Measurements from ENCODE around the gene NOS1.

- PRO-cap = no peak
These were observed 129.3 kb upstream of the TBX3 start for GRCh38 chr12:114813138-114813828.

GRCh38 chr12:115004504-115004919 lies 320.5 kb upstream of the TBX3 start:
- PRO-cap = no peak

GRCh38 chr12:115088454-115089065 lies 404.6 kb upstream of the TBX3 start:
- PRO-cap = no peak

DNA sequence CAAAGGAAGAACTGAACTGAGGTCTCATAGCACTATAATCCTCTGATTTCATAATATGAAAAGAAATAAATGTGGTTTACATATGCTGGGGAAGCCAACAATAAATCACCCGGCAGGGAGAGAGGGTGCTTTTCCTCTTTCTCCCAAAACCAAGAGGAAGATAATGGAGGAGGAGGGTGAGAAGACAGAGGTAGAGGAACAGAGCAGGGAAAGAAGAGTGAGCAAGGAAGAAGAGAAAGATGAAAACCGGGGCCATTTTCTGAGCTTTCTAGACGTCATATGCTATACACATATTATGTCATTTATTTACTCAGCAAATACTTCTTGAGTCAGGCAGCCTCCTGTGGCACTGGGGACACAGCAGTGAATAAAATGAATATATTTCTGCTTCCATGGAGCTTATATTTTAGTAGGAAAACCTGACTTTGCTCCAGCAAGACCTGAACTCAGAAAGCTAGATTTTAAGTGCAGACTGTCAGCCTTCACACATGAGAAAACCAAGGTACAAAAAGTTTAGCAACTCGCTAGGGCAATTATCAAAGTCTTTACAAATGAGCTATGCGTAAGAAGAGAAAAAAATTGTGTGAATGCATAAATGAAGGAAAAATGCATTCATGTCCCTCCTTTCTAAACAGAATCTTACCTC lies 710.8 kb upstream of the TBX3 start:
- PRO-cap = no peak

DNA sequence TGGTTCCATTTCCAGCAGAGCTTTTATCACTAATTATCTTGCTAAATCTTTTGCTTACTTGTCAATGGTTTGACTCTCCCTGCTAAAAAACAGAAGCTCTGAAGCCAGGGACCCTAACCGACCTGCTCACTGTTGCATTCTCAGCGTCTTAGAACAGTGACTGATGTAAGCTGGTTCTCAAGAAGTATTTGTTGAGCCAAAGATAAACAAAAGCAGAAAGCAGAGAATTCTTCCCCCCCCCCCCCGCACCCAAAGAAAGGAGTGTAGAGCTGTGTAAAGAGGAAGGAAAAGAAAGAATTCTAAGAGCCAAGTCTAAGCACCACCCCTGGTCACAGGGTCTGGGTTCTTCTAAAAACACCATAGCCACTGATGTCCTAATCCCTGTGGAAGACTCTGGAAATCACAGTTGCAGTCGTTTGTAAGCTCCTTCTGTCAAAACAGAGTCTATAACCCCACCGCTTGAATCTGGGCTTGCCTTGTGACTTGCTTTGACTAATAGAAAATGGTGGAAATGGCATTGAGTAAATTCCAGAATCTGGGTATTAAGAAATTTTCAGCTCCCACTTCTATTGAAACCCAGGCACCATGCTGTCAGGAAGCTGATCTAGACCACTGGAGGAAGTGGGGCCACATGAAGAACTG lies 385.7 kb downstream of the MED13L start:
- PRO-cap = no peak

GRCh38 chr12:115996356-115996730 lies 281.1 kb downstream of the MED13L start:
- PRO-cap = no peak

- PRO-cap = no peak
These were observed 273.2 kb downstream of the MED13L start for GRCh38 chr12:116004245-116004789.

DNA sequence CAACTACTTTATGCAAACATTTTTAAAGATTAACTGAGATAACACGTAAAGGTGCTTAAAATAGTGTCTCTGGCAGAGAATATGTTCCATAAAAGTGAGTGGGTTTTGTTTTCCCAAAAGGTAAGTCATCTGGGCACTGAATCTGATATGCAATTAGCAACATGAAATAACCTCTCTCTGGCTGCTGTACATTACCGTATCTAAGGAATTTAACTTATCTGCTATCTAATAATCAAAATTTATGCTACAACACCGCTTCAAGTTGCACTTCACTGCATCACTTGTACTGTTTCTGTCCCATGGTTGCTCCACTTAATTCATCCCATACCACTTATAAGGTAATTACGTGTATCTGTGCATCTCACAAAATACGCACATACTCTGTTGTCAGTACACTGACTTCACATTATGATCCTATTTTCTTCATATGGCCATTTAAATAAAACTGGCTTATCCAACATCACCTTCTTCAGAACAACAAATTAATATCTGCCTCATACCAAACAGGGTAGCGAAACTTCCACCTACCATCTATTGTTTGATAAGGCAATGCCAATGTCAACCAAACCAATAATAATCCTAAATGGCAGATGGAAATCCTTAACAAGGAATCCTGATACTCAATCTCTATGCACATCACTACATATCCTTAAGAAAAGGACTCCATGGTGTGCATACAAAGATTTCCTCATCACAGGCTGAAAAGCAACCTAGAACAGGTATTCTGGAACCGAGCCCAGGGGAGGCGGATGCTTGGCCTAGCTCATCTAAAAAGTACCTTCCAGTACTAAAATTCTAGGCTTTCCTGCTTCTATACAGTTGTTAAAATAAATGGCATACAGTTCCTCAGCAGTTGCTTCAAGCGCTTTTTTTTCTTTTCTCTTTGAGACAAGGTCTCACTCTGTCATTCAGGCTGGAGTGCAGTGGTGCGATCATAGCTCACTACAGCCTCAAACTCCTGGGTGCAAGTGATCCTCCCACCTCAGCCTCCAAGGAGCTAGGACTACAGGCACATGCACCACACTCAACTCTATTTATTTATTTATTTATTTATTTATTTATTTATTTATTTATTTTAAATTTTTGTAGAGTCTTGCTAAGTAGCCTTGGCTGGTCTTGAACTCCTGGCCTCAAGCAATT lies 132.5 kb downstream of the MED13L start:
- PRO-cap = no peak

DNA sequence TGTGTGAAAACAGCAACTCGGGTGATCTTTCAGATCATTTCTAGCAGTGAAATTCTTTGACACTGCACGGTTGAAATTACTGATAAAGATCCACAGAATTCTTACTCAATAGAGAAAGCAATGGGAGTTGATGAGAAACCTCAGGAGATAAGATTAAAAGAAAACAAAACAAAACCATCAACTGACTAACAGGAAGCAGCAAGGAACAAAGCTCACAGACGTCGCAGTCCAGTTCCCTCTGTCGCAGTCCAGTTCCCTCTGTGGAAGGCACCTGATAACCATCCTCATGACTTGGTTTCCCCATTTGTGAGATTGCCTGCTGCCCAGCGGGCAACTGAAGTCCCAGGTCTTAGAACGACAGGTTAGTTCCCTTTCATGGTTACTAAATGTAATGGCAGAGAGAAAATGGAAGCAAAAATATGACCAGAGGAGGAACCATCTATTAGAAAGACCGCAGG lies 4.9 kb upstream of the MED13L start:
- PRO-cap = no peak

GRCh38 chr12:116434684-116435206 lies 124.4 kb upstream of the MAP1LC3B2 start:
- PRO-cap = no peak

- PRO-cap = no peak
These were observed 23.9 kb upstream of the MAP1LC3B2 start for GRCh38 chr12:116535115-116535825.

- PRO-cap = no peak
These were observed 33.2 kb downstream of the MAP1LC3B2 start for GRCh38 chr12:116591911-116593176.

DNA sequence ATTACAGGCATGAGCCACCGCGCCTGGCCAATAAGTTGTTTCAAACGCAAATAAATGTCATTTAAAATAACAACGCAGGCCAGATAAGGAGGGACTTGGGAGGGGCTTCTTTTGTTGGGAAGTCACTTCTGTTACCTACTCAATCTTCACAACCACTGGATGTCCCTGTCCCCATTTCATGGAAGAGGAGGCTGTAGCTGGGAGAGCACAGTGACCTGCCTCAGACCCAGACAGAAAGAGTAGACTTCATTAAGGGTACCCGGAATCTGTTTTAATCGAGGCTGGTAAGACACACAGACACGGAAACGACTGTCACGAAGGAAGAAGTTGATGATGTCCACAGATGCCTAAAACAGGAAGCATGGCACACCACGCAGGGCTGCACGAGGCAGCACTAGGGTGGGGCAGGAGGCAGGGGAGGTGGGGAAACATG lies 34.9 kb downstream of the MAP1LC3B2 start:
- PRO-cap = no peak

DNA sequence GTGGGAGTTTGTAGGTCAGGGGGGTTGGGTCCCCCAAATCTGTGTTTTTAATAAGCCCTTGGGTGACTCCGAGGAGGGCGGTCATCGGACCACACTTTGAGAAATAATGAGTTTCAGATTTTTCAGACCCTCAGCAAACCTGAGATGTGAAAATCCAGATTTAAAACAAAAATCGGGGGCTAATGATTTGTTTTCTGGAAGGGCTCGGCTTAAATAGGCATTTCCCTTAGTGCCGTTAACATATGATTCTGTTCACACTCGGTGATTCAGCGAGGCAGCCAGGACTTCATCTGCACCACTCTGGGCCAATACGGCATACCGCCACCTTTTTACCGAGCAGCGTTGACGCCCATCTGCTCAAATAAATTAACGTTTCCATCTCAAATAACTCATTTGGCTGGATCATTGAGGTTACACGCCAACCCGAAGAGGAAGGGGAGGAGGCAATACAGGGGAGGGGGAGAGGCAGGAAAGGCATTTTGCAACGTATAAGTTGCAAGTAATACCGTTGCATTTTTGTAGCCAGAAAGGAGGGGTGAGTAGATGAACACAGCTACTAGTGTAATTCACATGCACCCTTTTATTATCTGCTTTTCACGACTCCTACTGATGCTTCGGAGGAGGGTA lies 45.7 kb downstream of the MAP1LC3B2 start:
- PRO-cap = no peak

DNA sequence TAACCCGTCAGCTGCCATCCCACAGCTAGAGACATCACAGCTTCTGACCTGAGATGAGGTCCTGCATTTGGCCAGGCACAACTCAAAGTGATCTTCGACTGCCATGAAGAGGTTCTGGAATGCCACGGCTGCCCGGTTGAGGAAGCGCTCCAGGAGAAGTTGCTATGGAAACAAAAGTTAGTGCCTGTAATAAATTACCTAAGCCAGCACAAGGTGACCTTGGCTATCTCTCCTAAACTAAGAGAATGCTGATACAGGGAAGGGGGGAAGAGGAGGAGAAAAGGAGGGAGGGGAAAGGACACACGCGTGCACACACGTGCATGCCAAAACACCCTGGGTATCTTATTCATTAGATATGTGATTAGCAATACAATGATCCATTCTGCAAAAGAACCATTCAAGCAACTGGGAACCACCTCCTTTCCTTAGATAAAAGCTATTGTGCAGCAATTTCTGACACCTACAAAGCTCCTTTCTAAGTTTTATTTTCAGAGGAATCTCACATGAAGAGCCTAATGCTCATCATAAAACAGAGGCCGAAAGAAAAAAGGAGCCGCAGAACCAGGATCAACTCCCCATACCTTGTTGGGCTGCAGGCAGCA lies 18.1 kb downstream of the SPRING1 start:
- PRO-cap = no peak

DNA sequence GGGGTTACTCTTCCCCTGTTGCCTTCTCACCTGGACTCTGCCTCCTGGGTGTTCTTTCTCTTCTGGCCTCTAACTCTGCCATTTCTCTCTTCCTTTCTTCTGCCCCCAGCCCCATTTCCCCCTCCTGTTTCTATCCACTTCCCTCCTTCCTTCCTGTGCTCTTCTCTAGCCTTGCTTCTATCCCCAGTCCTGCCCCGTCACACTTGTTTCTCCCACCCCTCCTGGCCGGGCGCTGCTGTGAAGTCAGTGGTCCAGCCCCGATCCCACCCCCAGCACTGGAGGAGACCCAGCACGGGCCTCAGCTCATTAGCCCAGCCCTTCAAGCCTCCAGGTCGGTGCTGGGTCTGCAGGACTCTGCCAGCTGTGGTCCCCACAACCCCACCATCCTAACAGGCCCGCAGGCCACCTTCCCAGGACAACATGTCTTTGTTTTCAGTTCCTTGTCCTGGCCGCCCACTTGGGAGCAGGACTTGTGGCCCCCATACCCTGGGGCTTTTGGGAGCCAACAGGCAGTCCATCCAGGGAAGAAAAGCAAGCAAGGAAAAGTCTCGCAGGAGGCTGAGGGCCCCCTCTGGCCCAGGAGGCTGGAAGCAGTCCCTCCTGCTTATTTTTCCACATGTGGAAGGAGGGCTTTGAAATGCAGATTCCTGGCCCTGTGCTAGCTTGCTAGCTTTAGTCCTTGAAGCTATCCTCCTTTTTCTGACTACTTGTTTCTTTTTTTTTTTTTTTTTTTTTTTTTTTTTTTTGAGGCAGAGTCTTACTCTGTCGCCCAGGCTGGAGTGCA lies 60.0 kb downstream of the HRK start:
- PRO-cap = no peak

DNA sequence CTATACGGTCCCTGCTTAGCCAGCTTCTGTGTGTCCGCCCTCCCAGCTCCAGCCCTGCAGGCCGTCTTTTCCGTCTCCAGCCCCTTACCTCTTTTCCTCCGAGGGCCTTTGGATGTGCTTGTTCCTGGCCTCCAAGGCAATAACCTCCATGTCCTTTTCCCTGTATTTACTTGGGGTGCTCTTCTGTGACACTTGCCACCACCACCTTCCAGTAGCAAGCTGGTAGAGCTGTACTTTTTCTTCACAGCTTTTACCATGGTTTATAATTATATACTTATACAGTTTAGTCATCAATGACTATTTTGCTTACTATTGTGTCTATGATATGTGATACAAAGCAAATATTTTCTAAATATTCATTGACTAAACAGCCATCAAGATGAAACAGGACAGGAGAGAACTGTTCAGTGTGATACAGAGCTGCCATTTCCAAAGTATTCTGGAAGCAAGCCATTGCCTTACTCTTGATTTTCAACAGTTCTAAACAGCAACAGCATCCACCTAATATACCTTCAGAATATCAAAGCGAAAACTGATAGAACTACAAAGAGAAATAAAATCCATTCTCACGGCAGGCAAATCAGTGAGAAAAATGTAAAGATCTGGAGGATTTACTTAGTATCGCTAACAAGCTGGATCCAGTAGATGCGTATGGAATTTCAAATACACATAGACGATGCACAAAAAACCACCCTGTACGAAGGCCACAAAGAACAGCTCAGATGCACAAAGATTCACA lies 70.6 kb downstream of the TESC start:
- PRO-cap = no peak

DNA sequence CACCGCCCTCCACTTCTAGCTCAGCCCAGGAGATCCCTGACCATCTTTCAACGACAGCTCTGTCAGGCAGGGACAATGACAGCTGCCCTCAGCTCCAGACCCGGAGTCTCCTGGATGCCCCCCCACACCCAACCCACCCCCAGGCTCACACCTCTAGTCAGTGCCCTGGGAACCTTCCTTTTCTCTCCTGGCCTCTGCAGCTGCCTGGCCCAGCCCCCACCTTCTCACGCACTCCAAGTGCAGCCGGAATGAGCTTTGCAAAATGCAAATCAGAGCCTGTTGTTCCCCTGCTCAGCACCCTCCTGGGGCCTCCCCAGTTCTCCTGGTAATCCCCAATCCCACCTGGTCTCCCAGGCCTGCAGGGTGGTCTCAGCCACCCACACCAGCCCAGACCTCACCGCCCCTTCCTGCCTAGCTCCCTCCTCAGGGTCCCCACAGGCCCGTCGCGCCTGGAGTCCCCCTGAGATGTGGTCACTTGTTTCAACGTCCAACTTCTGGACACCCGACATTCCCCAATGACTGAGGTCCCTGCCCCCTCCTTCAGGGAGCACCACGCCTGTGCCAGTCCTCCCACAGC lies 46.5 kb downstream of the TESC start:
- PRO-cap = no peak

DNA sequence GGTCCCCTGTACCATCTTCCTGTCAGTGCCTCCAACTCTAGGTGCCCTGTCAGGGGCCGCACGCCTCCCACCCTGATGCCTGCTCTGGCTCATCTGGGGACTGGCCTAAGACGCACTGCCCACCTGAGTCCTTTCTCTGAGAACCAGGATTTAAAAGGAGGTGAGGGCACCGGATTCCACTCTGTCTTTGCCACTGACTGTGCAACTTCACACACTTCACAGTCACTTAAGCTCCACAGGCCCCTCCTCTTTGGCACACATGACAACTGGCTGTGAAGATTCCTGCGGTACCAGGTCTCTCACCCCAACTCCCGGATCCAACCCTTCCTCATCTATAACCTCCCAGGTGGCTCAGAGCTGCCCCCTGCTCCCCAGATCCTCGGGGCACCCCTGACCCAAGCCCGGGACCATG lies 45.4 kb downstream of the TESC start:
- PRO-cap = no peak

DNA sequence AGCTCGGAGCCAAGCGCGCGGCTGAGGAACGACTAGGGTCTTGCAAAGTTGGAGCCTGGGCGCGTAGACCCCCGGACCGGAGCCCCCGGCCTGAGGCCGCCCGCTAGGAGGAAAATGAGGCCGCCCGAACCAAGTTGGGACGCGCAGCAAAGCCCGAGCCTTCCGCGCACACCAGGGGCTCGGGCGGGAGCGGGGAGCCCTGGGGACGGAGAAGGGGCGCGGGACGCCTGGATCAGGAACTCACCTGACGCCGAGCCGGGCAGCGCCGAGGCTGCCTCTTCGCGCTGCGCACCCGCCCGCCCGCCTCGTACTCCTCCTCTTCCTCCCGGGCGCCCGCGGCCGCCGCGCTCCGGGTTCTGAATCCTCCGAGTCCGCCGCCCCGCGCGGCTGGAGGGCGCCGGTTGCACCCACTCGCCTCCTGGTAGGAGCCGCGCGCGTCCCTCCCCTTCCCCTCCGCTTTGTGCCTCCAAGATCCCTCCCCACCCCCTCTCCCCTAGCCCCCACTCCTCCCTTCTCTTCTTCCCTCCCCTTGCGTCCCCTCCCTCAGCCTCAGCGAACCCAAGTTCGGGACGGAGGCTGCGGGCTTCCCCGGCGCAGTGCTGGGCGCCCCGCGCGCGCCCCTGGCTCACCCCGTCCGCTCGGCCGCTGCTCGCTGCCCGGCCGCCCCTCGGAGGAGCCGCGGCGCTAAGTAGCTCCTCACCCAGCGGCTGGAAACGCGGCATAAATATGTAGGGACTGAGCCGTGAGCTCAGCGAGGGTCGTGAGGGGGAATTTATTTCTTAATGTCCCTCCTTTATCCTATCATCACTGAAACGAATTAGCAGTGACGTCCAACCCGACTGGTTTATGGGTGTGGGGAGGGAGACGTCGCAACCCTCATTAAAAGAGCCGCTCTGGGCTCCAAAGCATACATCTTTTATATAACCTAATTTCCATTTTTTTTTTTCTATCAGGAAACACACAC lies at the start of gene NOS1:
Gene NOS1, minus strand, starts transcription at position 744 of the 964 bp plus-strand sequence.
- PRO-cap = no peak

All from mesothelial cell of epicardium (in vitro differentiated cells).